AG08470 (cell line): ENCODE measurements around a stretch of chr7.

GRCh38 chr7:129775493-129776044 lies 164.0 kb downstream of the NRF1 start:
- RRBS, result 77% methylated on average over 2 of the region's 11 CpGs

- RRBS, result under 1% methylated on average over 15 of the region's 43 CpGs
These were observed 168.8 kb downstream of the NRF1 start for GRCh38 chr7:129780286-129780742.

DNA sequence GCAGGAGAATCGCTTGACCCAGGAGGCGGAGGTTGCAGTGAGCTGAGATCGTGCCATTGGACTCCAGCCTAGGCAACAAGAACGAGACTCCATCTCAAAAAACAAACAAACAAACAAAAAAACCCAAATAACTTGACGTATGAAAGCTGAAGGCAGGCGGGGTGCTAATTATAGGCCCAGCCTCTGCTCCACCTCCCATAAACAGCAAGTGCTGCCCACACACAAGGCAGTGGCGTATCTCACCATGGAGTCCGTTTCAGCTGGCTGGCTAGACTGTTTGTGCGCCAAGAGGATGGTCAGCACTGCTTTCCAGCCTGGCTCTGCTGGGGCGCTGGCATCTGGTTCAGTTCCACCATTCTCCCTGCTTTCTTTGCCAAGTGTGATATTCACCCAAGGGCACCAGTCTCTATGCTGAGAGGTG lies 29.1 kb downstream of the ZC3HC1 start:
- RRBS, result no CpG with 5 or more reads among the region's 10 CpGs

DNA sequence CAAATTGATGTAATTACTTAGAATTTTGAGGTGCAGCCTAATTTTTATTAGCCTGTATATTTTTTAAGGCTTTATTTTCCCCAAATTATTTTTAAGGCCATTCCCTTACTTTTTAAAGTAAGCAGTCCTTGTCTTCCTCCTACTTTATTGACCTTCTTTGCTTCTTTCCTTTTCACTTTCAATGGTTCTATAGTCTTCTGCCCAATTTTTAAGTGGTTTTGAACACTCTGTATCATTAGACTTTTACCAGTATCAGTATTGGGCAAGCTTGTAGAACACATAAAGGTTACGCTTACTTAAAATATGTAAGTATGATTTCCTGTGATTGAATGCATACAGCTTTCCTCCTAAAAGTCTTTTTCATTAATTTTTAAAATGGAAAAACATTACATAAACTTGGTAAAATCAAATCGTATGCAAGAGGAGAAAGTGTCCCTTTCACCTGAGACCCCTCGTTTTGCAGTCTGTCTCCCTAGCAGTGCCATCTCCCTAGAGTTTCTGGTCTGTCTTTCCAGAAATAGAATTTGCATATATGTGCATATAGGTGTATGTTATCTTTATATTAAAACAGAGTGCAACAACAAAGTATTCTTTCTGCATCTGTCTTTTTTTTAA lies 15.8 kb downstream of the KLHDC10 start:
- RRBS, result no CpG with 5 or more reads among the region's 3 CpGs

DNA sequence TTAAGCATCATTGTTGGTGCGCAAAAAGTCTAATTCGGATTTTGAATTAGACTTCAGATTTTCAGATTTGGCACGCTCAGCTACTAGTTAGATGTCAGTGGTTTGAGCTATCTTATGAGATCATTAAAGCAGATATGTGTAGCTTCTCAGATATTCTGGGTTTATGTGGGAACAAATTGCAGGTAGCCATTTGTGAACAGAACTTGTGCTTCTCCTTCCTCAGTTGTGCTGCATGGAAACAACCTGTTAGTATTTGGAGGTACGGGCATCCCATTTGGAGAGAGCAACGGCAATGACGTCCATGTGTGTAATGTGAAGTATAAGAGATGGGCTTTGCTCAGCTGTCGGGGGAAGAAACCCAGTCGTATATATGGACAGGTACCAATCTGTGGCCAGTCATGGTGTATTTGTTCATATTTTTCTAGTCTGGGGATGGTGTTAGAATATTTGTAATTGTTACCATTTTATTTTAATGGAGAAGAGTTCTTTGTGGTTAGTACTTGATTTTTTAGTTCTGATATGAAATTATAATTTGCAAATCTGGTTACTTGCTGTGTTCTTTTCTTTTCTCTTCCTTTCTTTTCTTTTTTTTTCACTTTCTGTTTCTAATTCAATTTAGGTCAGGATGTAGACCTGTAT lies 50.3 kb downstream of the KLHDC10 start:
- RRBS, result no CpG with 5 or more reads among the region's 8 CpGs

DNA sequence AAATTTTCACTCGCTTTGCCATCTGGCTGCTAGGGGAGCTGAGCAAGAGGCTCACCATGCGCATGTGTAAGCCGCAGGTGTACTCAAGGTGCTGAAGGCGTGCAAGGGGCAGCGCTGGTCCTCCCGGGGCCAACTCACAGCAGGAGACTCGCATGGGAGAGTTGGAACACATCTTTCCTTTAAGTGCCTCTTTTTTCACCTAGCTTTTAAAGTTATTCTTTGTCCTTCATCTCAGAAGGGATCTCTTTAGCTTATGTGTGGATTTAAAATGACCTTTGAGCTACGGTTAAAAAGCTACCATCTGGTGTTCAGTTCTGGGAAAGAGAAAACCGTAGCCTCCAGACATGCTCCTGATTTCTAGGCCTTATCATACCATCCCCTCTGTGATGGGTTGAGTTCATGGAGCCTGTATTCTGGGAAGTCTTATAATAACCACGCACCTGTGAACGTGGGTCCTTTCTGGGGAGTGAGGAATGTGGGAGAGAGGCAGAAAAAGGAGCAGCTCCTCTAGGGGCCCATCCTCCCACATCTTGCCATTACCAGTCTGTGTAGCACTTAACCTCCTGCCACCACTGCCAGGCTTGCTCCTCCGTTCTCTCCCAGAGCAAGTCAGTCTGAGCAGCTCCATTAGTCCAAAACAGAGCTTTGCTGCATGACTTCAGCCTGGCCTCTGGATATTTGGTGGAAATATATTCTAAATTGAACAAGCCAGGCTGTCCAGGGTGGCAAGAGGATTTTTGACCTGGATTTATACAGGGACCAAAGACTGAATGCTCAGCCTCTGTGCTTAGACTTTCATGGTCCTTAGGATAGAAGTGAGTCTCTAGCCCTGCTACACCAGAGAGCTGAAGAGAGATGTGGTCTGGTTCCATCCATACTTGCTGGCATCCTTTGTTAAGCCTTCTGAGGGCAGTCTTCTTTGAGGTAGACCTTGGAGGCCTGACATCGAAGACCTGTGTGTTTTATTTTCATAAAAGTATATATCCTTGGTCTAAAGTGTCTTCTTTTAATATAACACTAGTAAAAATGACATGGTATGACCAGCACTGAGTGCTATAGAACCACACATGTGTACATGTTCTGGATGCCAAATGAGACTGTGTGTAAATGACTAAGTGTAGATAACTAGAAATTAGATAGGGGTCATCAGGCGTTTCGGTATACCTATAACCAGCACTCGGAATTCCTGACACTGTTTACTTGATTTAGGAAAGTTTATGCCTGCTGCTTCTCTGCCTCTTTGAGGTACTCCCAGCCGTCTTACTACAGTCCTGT lies 62.2 kb downstream of the KLHDC10 start:
- RRBS, result no CpG with 5 or more reads among the region's 17 CpGs

- RRBS, result no CpG with 5 or more reads among the region's 6 CpGs
These were observed 63.4 kb downstream of the KLHDC10 start for GRCh38 chr7:130133370-130134518.

DNA sequence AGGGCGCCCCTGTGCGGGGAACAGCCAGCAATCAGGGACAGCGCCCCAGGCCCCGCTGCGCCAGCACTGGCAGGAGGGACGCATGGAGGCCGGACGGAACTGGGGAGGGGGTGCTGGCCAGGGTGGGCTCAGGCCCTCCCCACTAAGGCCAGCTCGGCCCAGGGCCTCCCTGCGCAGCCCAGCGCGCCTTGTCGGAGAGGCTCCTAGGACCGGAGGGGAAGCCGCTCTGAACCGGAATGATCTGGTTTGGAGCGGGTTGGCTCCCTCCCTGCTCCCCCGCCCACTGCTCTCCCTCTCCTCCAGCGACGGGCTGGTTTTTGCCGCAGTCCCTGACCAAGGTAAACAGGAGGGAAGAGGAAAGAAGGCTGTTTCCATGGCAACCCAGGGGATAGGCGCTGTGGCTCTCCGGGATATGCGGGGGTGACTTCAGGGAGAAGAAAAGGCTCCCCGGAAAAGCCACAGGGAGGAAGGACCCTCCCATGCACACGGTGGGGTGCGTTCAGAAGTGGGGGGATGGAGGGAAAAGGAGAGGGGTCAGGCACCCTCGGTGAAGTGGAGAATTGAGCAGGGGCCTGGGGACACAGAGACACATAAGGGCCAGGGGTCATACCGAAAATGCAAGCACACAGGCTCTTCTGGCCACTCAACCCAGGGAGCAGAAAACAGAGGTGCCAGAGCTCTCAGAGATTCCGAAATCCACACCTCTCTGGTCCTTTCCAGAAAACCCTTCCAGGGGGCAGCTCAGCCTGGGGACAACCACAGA lies 63.6 kb downstream of the TMEM209 start:
- RRBS, result no CpG with 5 or more reads among the region's 30 CpGs

DNA sequence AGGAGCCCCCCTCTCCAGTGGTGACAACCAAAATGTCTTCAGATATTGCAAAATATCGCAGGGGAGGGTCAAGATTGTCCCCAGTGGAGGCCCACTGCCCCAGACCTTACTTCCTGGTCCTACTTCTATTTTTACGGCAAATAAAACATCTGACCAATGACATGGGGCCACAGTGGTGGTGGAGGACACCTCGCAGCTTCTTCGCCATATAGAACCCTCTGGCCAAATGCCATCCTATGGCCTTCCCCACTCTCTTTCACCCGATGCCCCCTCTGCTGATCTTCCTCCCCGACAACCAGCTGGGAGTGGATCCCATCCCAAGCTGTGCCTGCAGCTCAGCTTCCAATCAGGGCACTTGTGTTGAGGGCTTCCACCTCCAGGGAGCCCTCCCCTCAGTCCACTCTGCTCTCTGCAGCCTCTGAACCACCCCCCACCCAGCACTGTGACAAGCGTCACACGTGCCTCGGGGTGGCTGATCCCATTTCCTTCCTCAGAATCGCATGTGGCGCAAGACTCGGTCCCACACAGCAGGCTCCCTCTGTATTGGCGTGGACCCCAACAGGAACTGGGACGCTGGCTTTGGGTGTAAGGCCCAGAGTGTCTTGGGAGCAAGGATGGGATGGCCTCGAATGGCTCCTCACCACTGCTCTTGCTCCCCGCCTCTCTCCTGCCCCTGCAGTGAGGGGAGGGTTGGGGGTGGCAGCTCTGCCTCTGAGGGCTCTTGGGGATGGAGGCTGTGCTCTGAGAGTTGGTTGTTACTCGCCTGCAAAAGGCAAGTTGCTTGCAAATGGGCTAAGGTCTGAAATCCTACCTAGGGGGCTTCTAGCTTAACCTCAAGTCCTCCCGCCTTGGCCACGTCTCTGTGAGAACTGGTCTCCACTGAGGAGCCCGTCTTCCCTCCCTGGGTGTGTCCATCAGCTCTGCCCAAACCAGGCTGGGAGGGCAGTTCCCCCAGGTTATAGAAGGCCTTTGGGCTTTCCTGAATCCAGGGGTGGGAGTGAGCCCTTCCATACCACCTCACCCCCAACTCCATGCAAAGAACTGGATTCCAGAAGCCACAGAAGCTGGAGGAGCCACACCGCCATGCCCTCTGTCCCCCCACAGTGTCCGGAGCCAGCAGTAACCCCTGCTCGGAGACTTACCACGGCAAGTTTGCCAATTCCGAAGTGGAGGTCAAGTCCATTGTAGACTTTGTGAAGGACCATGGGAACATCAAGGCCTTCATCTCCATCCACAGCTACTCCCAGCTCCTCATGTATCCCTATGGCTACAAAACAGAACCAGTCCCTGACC lies 4.2 kb downstream of the CPA1 start:
- RRBS, result no CpG with 5 or more reads among the region's 25 CpGs

DNA sequence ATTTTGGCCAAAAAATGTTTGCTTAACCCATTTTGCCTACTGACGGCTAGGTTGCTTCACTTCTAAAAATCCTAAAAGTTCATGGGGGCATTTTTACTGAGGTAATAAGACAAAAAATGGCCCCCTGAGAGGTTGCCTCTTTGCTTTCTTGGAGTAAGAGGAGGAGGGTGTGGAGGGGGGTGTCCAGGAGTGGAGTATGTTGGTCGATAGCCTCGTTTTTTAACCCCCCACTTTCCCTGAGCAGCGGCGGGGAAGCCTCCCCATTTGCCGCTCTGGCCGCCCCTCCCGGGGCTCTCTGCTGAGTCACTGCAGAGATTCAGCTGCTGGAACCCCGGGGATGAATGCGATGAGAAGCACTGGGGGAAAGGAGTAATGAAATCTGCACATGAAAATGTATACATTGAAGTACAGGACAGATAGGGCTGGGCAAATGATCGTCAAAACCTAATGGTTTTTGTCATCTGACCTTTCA lies 1.6 kb downstream of the MEST start:
- RRBS, result no CpG with 5 or more reads among the region's 11 CpGs

- RRBS, result no CpG with 5 or more reads among the region's 3 CpGs
These were observed 16.3 kb downstream of the MEST start for GRCh38 chr7:130507973-130508774.

- RRBS, result no CpG with 5 or more reads among the region's 2 CpGs
These were observed 18.3 kb downstream of the MEST start for GRCh38 chr7:130510021-130510700.

DNA sequence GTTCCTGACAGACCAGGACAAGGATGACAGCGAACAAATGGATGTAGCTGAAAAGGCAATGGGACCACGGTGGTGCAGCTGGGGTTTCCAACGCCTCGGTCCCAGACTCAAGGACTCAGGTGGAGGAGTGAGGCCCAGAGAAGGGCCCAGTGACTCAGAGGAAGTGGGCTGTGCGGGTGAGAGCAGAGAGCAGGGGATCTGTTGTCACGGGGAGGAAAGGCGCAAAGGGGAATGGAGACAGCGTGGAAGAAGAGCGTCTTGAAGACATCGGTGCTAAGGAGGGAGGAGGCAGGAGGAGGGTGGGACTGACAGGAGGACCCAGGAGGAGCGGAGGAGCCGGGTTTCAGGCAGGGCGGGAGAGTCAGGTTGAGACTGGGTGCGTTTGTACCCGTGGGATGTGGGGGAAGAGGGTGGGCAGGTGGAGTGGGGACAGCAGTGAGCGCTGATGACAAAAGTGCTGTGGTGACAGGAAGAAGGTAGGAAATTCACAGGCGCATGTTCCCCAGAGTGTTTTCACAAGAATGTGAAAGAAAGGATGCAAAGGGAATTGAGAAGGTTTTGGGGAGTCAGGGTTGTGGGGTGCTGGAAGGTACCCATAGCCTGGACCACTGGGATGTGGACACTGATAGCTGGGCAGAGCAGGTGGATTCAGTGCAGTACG lies 36.0 kb downstream of the MEST start:
- RRBS, result no CpG with 5 or more reads among the region's 18 CpGs

DNA sequence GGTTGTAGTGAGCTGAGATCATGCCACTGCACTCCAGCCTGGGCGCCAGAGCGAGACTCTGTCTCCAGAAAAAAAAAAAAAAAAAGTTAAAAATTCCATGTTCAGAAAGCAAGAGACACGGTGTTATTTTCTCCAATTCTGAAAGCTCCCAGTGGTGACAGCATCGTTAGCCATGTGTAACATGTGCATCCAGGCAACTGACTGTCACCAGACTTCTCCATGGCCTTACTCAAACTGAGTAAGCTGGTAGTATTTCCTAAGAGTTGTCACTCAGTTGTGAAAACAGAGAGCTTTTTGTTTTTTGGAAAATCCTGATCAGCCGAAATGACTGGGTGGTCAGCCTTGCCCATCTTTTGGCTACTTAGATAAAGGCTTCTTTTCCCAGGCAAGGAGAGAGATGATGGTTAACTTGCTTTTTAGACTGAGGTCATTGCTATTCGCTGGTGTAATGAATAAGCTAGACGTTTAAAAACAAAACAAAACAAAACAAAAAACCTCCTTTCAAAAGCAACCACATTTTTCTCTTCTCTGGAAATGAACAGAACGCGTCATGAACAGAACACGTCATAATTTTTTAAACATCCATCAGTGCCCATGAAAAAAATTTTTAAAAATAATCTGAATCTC lies 159.4 kb upstream of the KLF14 start:
- RRBS, result no CpG with 5 or more reads among the region's 10 CpGs

DNA sequence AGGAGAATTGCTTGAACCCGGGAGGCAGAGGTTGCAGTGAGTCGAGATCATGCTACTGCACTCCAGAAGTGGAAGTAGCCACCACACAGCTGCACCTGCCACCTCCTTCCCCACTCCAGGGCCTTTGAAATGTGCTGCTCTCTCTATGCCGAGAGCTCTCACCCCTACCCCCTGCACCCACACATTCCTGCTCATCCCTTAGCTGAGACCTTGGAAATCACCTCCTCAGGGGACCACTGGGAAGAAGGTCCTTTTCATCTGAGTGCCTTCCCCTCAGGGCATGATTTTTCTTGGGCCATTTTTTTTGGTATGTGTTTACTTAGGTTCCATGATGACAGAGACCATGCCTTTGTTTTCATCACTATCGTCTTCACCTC lies 166.4 kb upstream of the KLF14 start:
- RRBS, result no CpG with 5 or more reads among the region's 4 CpGs

- RRBS, result no CpG with 5 or more reads among the region's 9 CpGs
These were observed 254.7 kb upstream of the KLF14 start for GRCh38 chr7:130988236-130989607.

DNA sequence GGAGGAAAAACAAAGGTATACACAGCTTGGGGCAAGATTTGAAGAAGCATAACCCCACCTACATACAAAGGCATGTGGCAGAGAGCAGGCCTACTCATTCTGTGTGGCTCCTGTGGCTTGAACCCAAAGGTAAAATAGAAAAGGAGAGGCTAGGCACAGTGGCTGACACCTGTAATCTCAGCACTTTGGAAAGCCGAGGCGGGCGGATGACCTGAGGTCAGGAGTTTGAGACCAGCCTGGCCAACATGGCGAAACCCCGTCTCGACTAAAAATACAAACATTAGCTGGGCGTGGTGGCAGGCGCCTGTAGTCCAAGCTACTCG lies 255.6 kb upstream of the KLF14 start:
- RRBS, result no CpG with 5 or more reads among the region's 9 CpGs

GRCh38 chr7:131029972-131030694 lies 296.1 kb upstream of the KLF14 start:
- RRBS, result no CpG with 5 or more reads among the region's 2 CpGs

DNA sequence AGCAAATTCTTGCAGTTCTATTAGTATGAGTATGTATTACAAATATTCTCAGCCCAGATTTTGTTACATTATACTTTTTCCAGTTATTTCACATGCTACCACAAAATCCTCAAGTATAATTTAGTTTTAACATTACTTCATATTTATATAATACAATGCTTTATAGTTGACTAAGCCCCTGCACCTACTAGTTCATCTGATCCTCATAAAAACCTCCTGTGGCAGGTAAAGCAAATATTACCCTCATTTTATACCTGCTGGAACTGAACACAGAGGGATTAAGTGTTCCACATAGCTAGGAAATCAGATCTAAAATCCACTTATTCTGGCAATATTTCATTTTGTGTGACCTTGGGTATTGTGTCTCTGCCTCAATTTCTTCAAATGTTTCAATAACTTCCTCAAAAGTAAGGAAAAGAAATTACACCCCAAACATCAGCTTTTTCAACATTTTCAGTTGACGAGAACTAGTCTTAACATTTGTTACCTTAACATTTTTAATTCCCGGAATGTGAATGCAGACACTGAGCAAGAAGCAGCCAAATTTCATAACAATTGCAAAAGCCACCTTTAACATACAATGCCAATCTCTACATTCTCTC lies 279.7 kb upstream of the MKLN1 start:
- RRBS, result no CpG with 5 or more reads among the region's 2 CpGs